ENCODE data around the genes KMT2D, SPATS2 and FAIM2.

GRCh38 chr12:49060407-49060981 is at the start of gene KMT2D:
TSS of gene KMT2D (minus strand) at chr12:49060794.
- RRBS, result 2% methylated on average over 22 of the region's 54 CpGs

DNA sequence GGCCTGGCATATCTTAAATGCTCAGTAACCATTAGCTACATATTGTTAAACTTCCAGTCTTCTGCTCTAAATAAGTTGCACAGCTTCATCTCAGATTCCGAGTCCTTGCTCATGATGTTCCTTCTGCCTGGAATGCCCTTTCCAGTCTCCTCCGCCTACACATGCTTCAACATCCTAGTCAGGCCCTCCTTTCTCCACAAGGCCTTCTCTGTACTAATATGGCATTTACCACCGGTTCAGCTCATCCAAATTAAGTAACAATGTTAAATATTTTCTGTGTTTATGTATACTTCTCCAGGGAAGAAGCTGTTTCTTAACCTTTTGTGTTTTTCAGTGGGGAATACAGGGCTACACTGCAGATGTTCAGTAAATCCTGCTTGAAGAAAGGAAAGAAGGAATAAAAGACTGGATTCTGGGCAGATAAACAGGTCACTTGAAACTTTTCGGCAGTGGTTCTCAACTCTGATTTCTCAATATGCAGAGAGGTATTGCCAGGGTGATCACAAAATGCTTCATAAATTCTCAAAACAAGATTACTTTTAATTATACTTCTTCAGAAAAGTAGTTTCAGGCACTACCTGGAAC is 8.4 kb downstream of the DHH start:
- RRBS, result no CpG with 5 or more reads among the region's 4 CpGs

DNA sequence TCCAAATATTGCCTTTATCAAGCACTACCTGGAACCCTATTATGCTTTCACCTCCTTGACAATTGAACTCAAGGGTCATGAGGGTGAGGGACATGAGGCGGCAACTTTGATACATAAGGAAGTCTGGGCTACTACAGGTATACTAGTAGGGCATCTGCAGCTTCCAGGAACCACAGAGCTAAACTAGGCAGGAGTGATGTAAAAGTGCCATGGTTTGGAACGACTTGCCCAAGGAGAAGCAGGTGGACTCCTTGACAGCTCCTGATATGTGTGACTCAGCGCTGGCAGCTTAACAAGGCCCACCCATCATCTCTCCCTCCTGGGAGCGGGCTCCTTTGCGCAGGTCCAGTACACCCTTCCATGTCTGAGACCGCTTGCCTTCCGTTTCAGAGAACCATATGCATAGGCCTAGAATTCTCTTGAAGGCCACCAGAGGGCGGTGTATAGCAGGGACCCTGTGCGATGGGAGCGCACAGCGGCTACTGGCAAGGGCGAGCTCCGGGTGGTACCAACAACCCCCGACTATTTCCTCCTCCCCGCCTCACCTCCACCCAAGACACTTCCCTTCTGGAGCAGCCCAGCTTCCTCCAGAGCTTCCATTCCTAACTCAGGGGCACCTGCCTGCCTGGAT is 6.5 kb downstream of the DHH start:
- RRBS, result no CpG with 5 or more reads among the region's 15 CpGs

GRCh38 chr12:49130027-49130560 is 1.1 kb downstream of the TUBA1B start:
- RRBS, result 4% methylated on average over 12 of the region's 28 CpGs

- RRBS, result no CpG with 5 or more reads among the region's 7 CpGs
Observed at GRCh38 chr12:49183553-49184054, 5.3 kb downstream of the TUBA1A start.

DNA sequence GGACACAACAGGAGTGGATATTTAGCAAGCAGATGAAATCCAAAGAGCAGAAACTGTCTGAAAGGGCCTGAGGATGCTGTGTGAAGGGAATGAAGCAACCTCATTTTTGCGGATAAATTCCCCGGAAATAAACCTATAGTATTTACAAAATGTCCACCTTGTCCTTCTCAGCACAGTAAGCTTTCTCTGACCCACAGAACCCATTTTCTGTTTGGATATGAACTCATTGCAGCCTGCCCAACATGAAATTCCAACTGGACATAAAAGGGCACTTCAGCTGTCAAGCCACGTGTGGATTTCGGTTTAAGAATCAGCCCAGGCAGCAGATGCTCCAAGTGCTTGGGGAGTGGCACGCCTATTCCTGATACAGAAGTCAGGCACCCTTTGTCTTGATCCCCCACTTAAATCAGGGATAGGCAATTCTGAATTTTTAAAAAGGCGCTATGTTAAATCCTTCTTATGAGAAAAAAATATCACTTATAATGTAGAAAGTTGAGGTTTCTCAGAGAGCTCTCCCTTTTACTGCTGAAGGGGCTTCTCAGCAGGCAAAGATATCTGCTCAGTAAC is 32.7 kb upstream of the TUBA1C start:
- RRBS, result no CpG with 5 or more reads among the region's 6 CpGs

- RRBS, result 13% methylated on average over 2 of the region's 22 CpGs
Observed at GRCh38 chr12:49292708-49293815, 1.9 kb upstream of the PRPH start.

- RRBS, result 2% methylated on average over 54 of the region's 92 CpGs
Observed at GRCh38 chr12:49367071-49367937, at the start of gene SPATS2. TSS of gene SPATS2 (plus strand) at chr12:49367462.

GRCh38 chr12:49460625-49461325 is 78.1 kb upstream of the KCNH3 start:
- RRBS, result no CpG with 5 or more reads among the region's 6 CpGs

GRCh38 chr12:49475993-49476305 is 62.9 kb upstream of the KCNH3 start:
- RRBS, result no CpG with 5 or more reads among the region's 8 CpGs

GRCh38 chr12:49553500-49553998 is 14.4 kb downstream of the MCRS1 start:
- RRBS, result no CpG with 5 or more reads among the region's 2 CpGs

DNA sequence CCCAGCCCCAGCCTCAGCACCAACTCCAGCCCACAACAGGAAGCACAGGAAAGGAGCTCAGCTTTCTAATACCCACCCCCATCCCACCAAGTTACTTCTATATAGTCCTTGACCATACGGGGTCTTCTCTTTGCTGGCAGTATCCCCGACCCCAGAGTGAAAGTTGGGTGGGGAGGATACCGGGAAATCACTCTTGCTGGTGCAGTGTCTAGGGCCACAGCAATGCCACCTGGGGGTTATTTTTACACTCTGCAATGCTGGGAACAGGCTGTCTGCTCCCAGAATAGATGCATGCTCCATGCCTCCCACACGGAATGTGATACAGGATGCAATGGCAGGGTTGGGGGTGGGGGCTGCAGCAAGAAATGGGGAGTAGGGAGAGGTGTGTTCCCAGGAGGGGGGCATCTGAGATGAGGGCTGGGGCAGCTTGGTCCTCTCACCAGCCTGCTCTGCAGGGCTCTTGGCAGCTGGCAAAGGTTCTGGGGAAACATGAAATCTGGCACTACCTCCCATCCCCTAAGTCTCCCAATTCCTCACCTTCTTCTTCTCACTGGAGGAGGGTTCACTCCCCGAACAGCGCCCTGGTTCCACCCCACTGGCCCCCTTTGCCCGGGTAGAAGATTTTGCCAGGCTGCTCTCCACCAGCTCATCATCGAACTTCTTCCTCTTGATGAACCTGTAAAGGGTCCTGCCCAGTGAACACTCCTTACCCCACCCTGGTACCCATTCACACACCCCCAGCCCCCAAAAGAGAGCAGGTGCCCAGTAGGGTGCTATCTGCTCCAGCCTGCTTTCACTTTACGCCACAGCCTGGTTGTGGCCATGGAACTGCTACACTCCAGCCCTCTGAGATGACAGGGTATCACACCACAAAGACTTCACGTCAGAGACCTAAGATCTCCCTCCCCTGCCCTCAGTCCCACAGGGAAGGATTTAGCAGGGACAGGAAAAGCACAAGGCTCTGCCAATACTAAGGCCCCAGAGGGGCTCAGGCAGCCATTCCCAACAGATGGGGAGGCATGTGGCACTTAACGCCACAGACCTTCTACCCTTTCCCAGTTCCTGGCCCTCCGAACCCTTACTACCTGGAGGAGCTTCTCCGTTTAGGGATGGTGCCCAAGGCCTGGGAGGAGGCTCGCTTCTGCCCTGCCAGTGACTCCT is 2.6 kb downstream of the MCRS1 start:
- RRBS, result no CpG with 5 or more reads among the region's 14 CpGs

- RRBS, result no CpG with 5 or more reads among the region's 6 CpGs
Observed at GRCh38 chr12:49633289-49634091, 10.1 kb downstream of the PRPF40B start.

- RRBS, result no CpG with 5 or more reads among the region's 21 CpGs
Observed at GRCh38 chr12:49642193-49643087, 19.1 kb downstream of the PRPF40B start.

DNA sequence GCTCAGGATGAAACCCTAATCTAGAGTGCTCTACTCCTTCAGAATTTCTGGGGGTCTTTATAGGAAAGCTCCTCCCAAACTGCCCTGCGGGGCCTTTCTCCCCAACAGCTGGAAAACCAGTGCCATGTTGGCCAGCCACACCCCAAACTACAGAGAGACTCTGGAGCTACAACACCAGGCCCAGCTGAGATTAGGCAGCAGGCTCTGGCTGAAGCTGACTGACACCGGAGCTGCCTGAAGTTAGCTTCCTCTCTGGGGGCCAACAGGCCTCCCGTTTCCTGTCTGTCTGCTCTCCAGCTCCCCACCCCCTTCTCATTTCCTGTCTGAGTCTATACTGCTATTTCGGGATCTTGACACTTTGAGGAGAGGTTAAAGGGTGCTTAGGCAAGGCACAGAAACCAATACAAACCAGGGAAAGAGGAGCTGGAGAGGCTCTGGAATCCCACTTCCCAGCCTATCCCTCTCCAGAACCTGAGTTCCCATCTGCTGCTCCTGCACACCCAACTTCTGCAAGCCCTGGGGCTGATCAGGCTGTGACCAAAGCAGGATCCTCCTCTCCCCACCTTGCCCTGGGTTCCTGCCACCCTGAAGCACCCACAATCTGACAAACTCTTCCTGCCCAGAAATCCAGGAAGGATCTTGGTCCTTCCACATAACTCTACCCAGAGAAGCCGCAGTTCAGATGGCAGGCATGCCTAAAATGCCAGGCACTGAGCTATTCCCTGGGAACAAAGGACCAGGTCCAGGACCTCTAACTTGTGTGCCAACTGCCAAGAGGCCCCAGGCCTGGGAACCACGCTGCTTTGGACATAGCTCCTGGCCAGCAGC is 39.7 kb downstream of the PRPF40B start:
- RRBS, result no CpG with 5 or more reads among the region's 6 CpGs

DNA sequence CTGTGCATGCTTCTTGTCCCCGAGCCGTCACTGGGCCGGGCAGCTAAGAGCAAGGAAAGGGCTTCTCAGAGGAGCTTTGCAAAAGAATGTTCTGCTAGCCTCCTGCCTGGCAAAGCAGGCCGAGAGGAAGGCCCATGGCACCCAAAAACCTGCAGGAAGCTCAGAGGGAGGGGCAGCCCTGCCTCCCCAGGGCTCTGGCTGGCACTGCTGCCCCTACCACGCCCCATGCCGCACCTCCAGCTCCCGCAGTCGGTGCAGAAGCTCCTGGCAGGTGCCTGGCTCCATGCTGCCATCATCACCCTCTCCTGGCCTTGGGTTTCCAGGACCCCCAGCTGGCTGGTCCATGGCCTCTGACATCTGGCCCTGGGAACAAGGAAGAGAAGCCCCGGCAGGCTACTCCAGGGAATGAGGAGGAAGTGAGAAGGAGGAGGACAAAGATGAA is 24.5 kb downstream of the NCKAP5L start:
- RRBS, result no CpG with 5 or more reads among the region's 9 CpGs

DNA sequence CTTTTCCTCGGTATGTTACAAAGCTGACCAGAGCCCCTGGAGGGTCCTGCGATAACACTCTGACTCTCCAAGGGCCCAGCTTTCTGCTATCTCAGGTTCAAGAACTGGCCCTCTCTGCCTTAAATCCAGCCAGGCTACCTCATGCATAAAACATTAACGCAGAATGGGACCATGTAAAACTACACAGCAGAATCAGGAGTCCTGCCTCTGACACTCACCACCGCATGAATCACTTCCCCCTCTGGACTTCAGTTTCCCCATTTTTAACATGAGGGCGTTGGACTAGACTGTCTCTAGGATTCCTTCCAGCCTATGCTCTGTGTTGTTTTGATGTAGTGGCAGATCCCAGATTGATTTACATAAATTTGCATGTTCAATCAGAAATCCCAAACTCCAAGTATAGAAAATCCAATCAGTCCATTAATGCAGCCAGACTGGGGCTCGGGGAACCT is 3.3 kb downstream of the NCKAP5L start:
- RRBS, result no CpG with 5 or more reads among the region's 6 CpGs

- RRBS, result no CpG with 5 or more reads among the region's 10 CpGs
Observed at GRCh38 chr12:49838371-49838953, 4.4 kb downstream of the BCDIN3D start.

GRCh38 chr12:49903626-49904474 is at the start of gene FAIM2:
TSS of gene FAIM2 (minus strand) at chr12:49903900.
- RRBS, result 13% methylated on average over 33 of the region's 60 CpGs

- RRBS, result 26% methylated on average over 20 of the region's 48 CpGs
Observed at GRCh38 chr12:49960731-49961404, 804 bp upstream of the AQP5 start.